ENCODE measurements around the genes UBN2 and CLEC2L.

DNA sequence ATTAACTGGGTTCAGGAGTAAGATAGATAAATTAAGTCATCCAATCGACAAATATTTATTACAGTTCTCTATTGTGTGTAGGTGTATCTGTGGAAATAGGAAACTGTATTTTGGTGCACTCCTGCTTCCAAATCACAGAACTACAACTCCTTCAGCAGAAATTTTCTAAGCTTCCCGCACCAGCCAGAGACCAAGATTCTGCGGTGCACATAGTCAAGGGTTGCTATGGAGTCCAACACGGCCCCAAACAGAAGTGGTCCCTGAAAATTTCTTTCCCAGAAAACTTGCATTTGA is 366 bp upstream of the TTC26 start:
- PRO-cap, 2 experiments = no peak in any of the 2 experiments

GRCh38 chr7:139230939-139231974 is at the start of gene UBN2:
Gene UBN2, plus strand, starts transcription at chr7:139231237.
- PRO-cap, 2 experiments = peak in 2 of 2 experiments; most common plus-strand start chr7:139231249 (in 2); most common minus-strand start chr7:139231548 (in 2)

DNA sequence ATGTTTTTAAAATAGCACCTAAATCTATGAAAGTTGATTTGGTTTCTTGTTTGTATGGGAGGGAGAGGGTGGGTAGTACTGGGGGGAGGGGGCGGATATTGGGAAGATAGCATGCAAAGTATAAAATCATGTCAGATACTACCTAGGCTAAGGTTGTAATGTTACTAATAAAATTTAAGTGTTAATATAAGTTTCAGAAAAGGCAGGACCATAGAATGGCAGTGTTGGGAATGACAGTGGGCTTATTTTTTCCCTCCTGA is 11.7 kb downstream of the LUC7L2 start:
- PRO-cap, 2 experiments = no peak in any of the 2 experiments

DNA sequence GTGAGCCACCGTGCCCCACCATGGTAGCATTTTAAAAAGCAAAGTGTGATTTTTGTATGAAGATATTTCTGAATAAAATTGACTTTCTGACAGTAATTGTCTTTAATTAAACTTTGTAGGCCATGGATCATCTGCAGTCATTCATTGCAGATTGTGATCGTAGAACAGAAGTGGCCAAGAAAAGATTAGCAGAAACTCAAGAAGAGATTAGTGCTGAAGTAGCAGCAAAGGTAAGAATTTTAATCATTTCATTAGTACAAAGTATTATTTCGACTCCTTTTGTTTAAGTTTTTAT is 42.3 kb downstream of the LUC7L2 start:
- PRO-cap, 2 experiments = no peak in any of the 2 experiments

- PRO-cap, 2 experiments = no peak in any of the 2 experiments
Observed at GRCh38 chr7:139471581-139472042, 11.9 kb downstream of the KLRG2 start.

- PRO-cap, 2 experiments = no peak in any of the 2 experiments
Observed at GRCh38 chr7:139523202-139524054, at the start of gene CLEC2L. Gene CLEC2L, plus strand, starts transcription at chr7:139523685.

- PRO-cap, 2 experiments = no peak in any of the 2 experiments
Observed at GRCh38 chr7:139563346-139564469, 40.2 kb downstream of the CLEC2L start.

GRCh38 chr7:139613982-139614601 is 90.6 kb downstream of the CLEC2L start:
- PRO-cap, 2 experiments = no peak in any of the 2 experiments

- PRO-cap, 2 experiments = no peak in any of the 2 experiments
Observed at GRCh38 chr7:139631497-139631934, 108.0 kb downstream of the CLEC2L start.

GRCh38 chr7:139643809-139644607 is 120.5 kb downstream of the CLEC2L start:
- PRO-cap, 2 experiments = no peak in any of the 2 experiments

GRCh38 chr7:139672781-139673728 is 104.7 kb downstream of the HIPK2 start:
- PRO-cap, 2 experiments = no peak in any of the 2 experiments

DNA sequence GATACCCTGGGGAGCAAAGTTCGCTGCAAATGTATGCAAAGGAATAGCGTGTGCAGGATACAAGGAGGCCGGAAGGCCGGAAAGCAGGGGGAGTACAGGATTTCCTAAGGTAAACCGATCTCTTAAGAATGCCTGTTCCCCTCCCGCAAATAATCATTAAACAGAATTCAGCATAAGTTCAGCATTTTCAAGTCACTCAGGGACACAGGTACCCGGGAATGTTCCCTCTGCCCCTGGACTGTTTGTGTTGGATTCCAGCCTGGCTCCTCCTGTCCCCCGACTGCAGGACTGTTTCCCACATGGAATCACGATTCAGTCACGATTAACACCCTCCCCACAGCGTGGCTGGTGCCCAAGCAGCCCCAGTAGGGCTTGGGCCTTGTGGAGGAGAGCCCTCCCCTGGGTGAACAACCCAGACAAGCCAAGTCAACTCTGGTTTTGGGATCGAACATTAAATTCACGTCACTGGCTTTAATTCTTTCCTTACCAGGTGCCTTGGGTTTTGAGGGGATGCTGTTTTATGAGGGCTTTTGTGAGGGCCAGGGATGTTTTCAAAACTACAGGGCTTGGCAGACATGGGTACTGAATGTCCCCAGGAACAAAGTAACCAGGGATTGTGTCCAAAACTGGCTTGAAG is 97.7 kb downstream of the HIPK2 start:
- PRO-cap, 2 experiments = no peak in any of the 2 experiments

GRCh38 chr7:139683246-139683705 is 94.5 kb downstream of the HIPK2 start:
- PRO-cap, 2 experiments = no peak in any of the 2 experiments

- PRO-cap, 2 experiments = no peak in any of the 2 experiments
Observed at GRCh38 chr7:139701760-139702555, 75.8 kb downstream of the HIPK2 start.

DNA sequence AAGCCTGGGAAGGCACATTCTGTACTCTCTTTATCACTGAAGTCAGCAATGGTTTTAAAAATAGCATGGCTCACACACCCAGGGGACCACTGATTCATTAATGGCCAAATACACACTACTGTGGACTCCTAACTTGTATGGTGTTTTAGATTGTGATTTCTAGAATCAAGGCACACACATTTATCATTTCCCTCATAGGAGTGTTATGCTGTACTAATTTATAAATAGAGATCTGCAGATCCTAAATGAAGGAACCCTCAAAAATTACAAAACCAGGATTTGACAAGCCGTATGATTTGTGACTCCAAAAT is 43.2 kb downstream of the HIPK2 start:
- PRO-cap, 2 experiments = no peak in any of the 2 experiments

GRCh38 chr7:139744618-139745415 is 33.0 kb downstream of the HIPK2 start:
- PRO-cap, 2 experiments = no peak in any of the 2 experiments

DNA sequence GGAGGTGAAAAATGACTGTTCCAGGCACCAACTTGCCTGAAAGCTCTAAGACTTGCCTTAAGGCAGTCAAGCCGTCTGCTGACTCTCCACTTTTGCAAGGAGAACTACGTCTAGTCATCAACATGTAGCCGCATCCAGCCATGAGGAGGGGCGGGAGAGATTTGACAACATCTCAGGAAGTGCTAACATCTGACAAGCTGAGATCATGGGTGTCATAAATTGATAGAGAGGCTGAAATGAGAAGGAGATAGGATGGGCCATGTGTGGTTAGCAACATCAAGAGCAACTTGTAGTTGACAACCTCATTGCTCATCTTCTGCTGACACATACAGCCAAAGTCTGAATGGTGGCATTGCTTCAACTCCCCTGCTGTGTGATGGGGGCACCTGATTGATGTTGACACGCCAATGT is 8.9 kb upstream of the TBXAS1 start:
- PRO-cap, 2 experiments = no peak in any of the 2 experiments

DNA sequence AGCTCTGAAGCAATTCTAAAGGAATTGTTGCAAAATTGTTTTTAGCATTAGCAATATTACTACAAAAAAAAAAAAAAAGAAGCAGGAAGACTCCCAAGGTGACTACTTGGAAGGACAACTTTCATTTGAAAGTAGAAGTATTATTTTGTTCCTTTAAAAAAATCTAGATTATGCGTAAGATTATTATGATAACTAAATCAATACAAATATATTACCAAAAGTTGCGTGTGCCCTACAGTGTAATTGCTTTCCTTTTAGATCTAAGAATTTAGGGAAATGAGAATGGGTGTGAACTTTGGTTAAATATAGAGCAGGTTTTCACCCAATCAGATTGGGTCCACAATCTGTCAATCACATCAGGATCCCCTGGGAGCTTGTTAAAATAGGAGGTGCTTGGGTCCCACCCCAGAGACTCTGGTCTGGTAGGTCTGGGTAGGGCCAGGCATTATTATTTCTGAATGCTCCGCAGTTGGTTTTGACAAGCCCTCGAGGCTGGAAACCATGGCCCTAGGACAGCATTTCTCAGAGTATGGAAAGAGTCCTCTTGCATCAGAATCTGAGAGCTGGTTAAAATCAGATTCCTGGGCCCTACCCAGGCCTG is 72.3 kb downstream of the TBXAS1 start:
- PRO-cap, 2 experiments = no peak in any of the 2 experiments

- PRO-cap, 2 experiments = no peak in any of the 2 experiments
Observed at GRCh38 chr7:140165503-140165985, 11.2 kb downstream of the KDM7A start.

GRCh38 chr7:140175917-140176616 is 716 bp downstream of the KDM7A start:
- PRO-cap, 2 experiments = peak in 1 of 2 experiments; most common plus-strand start chr7:140176109 (in 1)

Data from psoas muscle (tissue), 2 donors.